ENCODE measurements around a stretch of chr16.

- PRO-cap = no peak
Measured at GRCh38 chr16:84898435-84898976, 78.7 kb downstream of the CRISPLD2 start.

DNA sequence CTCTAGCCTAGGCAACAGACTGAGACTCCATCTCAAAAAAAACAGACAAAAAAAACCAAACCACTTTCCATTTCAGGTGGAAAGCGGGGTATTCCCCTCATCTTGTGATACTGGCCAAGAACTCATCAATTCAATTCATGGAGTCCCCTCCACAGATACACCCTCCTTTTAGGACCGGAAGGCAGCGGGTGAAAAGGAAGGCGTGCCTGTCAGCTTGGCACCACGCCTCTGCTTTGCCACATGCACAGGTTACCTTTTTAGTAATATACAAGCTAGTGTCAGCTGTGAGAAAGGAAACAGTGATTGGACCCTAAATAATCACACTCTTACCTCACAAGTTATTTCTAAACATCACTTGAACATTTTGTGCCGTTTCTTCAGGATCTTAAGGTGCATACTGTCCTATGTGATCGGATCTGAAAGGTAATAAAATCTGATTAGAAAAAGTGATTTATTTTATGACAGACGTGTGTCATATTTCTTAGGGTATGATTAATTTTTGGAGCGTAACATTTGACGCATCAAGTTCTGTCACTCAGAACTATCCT lies 15.7 kb downstream of the ZDHHC7 start:
- PRO-cap = no peak

GRCh38 chr16:85018654-85019145 lies 7.4 kb upstream of the ZDHHC7 start:
- PRO-cap = no peak

DNA sequence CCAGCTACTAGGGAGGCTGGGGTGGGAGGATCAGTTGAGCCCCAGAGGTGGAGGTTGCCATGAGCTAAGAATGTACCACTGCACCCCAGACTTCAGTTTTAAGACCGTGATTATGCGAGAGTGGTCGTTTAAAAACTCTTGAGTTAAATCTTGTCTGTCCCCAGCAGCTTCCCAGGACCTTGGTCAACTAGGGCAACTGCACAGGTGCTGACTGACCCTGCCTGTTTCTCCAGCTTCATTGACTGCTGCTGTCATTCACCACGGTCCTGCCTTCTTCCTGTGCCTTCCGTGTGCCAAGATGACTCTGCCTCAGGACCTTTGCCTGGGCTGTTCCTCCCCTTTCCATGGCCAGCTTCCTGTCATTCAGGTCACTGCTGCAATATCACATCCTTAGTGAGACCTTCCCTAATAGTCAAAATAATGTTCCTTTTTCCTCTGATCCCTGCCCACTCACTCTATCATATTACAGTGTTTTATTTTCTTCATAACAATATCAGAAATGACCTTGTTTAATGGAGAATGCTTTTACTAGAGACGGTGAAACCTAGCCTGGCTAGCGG lies 3.9 kb downstream of the KIAA0513 start:
- PRO-cap = no peak

DNA sequence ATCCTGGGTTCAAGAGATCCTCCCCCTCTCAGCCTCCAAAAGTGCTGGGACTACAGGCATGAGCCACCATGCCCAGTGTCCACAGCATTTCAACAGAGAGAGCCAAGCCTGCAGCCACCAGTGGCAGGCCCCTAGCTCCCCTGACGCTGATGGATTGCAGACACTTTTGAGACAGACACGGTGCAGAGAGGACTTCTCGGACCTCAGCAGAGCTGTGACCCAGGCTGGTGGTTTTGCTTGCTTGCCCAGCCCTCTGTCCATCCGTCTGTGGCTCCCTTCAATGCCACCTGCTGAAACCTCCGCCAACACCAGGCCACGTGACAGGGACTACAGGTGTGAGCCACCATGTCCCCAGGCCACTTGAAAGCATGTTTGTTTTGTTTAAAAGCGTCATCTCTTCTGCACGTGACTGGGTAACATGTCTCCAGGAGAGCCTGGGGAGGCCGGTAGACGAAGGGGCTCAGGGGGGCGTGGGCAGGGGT lies 26.3 kb upstream of the CIBAR2 start:
- PRO-cap = no peak

GRCh38 chr16:85152557-85153006 lies 40.3 kb upstream of the CIBAR2 start:
- PRO-cap = no peak

- PRO-cap = no peak
Measured at GRCh38 chr16:85171362-85171974, 59.2 kb upstream of the CIBAR2 start.

DNA sequence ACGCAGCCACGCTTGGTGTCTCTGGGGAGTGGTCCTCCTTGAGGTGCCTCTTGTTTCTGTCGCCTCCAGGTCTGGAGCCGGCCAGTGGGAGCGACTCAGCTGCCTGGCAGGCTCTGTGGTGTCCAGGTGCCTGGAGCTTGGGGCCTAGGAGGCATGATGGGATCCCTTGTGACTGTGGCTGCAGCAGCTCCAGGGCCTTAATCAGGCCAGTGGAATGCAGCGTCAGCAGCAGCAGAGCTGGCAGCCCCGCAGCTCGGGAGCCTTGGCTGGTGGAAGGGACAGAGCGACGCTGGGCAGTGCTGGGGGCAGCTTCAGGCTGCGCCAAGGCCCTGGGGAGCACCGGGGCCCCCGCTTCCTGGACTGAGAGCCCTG lies 74.8 kb upstream of the CIBAR2 start:
- PRO-cap = unidirectional peak, plus-strand start at position 281 of the sequence

DNA sequence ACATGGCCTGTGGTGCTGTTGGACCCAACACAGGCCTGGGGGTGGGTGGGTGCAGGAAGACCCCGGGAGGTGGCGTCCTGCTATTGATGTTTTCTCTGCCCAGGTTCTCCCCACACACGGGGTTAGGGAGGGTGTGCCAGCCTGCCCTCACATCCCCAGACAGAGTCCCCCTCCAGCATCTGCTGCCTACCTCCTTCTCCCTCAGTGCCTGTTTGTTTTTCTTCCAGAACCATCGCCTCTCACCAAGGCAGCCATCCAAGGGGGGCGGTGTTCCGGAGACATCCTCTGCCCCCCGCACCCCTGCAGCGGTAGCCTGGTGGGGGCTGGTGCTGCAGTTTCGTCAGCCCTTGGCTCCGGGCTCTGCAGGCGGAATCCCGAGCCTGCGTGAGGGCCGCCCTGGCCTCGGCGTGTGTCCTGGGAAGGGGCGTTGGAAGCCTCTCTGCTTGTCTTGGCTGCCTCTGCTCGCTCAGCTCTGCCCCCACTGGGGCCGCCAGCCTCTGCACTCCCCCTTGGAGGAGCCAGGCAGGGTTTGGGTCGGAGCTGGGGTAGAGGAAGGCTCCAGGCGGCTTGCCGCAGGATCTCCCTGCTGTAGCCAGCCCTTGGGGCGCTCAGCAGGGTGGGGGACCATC lies 125.9 kb upstream of the CIBAR2 start:
- PRO-cap = no peak

- PRO-cap = no peak
Measured at GRCh38 chr16:85322899-85323247, 210.6 kb upstream of the CIBAR2 start.

- PRO-cap = no peak
Measured at GRCh38 chr16:85402020-85402411, 211.1 kb upstream of the GSE1 start.

GRCh38 chr16:85437243-85437934 lies 175.7 kb upstream of the GSE1 start:
- PRO-cap = no peak

DNA sequence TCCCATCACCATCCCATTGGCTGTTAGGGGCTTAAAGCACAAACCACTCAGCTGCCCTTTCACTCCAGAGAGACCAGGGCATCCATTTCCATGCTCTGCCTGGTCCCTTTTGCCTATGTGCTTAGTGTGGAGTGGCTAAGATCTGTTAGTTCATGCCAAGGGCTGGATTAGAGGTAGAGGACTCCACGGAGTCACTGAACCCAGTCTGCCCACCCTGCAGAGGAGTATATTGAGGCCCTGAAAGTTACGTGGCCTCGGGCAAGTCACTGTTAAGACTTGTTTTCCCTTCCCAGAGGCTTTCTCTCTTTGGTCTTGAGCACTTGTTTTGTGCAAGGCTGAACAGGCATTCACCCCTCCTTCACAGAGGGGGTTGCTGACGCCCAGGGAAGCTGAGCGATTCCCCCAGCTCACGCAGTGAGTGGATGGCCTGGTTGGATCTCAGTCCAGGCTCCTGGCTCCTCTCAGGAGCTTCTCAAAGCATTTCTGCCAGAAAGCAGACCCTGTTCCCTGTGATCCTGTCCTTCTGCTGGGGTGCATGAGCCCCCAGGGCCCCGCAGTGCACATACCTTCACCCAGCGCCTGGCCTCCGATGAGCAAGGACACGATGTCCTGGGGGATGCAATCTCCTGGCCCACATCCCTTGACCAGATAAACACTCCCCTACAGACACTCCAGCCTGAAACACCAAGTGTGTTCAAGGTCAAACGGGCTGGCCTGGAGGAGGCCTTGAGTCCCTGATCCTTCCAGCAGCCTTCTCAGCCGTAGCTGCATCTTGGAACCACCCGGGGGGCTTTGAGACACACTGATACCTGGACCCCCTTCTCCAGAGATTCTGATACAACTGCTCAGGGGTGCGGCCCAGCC lies 153.4 kb upstream of the GSE1 start:
- PRO-cap = no peak

- PRO-cap = bidirectional peak, plus-strand start at chr16:85570019, minus-strand start at chr16:85569870
Measured at GRCh38 chr16:85569384-85570324, 43.5 kb upstream of the GSE1 start.

DNA sequence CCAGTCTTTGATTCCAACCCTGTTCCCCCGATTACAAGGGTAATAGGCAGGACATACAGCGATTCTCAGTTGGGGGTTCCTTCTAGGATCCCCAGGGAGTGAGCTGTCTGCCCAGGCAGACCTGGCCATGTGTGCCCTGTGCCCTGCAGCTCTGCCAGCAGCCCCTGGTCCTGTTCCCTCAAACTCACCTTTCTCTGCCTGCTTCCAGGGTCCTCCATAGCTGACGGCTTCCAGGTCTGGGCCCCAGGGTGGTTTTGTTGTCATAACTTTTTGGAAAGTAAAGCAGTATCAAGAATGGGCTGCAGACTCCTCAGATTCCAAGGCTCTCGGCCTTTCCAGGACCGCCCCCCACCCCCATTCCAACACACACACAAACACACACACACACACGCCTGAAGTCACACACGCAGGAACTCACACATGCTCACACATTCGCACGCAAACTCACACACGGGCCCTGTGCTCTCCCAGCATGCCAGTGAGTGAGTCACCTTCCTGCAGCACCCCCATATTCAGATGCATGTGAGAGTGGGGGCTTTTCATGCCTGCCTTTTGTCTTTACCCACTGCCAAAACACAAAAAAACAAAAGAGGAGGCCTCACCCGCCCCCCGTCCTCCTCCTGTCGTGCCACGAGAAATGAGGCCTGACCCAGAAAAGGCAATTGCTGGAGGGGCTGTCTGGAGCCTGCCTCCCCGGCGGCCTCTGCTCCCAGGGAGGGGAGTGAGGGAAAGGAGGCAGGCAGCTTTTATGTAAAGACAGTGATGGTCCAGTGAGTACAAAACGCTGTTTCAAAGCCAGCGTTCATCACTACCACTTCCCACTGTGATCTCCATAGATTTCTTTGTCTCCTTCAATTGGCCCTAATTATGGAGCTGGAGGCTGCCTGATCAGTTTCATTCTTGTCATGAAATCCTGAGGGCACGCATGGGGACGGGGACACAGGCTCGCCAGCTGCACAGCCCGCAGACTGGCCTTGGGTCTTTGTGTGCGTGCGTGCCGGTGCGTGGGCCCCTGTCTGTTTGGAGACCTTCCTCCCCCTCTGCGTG lies 29.6 kb upstream of the GSE1 start:
- PRO-cap = no peak

DNA sequence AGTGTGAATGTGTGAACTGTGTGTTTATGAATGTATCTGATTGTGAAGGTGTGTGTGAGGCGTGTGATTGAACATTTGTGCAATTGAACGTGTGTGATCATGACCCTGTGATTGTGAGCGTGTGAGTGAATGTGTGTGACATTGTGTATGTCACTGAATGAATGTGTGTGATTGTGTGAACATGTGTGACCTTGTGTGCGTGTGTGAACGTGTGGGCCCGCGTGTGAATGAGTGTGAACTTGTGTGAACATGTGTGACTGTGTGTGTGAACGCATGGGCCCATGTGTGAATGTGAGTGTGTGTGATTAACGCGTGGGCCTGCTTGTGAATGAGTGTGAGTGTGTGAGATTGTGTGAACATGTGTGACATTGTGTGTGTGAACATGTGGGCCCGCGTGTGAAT lies 23.1 kb upstream of the GSE1 start:
- PRO-cap = no peak

DNA sequence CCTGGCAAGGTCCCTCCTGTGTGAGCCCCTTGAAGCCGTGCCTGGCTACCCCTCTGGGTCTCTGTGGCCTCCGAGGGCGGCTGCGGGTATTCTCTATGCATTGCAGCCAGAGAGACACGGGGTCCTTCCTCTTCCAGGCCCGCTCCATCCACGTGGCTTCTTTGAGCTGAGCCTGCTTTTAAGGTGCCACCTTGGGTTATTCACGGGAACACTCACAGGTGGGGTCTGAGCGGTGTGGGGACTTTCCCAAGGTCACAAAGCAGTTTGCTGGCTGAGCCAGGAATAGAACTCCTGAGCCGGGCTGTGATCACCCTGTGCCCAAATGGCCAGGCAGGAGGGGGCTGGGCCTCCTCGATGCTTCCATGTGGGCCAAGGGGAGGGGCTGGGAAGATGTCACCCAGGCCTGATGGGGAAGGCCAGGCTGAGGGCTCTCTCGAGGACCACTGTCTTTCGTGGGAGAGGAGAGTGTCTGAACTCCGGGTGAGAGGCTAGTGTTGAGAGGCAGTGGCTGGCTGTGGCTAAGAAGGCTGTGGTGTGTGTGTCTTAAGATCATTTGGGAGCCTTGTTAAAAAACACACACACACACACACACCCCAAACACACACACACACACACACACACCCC lies 13.0 kb upstream of the GSE1 start:
- PRO-cap = no peak

- PRO-cap = no peak
Measured at GRCh38 chr16:85613673-85614824, 927 bp downstream of the GSE1 start.

GRCh38 chr16:85729902-85730444 lies 20.9 kb downstream of the C16orf74 start:
- PRO-cap = no peak

DNA sequence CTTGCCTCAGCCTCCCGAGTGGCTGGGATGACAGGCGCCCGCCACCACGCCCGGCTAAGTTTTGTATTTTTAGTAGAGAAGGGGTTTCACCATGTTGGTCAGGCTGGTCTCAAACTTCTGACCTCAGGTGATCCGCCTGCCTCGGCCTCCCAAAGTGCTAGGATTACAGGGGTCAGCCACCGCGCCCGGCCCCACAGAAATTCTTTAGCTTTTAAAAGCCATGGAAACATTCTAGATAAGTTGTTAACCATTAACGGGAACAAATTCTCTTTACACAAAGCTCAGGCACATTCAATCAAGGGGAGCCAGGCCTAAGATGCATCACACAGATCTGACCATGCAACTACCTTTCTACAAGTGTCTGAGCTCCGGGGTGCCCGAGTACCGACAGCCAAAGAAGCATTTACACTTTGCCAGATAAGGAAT lies 1.1 kb downstream of the EMC8 start:
- PRO-cap = no peak

Data from paraaortic lymph node (tissue), 1 donor.